PC-3 (cell line): Measurements from ENCODE around the genes CALML5 and CALML3.

DNA sequence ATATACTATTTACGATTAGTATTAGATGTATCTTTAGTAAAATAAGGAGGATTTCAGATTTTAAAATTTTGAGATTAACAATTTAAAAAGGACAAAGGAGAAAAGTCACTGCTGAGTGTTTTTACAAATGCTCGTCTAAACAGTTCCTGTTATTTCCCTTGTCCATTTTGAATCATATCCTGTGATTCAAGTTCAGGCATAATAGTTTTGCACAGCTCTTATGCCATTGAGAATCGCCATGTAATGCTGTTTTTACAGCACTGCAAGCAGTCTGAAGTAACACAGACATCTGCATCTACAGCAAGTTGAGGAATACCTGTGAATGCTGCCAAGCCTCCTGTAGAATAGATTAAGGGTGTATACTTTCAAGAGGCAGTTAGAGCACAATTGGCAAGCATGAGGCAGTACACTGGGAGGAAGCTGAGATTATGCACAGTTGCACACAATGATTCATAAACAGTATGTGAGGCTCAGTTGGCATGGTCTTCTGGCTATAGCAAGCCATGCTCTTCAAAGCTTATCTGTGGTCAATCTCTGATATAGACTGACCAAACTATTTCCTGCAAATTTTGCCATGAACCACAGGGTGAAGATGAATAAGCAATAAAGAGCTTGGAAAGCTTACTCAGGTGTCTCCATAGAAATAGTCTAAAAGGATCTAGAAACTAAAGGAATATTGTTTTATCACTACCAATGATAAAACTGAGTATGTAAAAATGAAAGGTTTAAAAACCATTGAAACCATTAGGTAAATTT is 121.9 kb upstream of the AKR1E2 start:
- RAMPAGE, long total RNA: no peak

- RAMPAGE, long total RNA: no peak
Measured at GRCh38 chr10:4982544-4983241, 19.5 kb downstream of the AKR1C1 start.

GRCh38 chr10:5095870-5096093 is 1.6 kb downstream of the AKR1C3 start:
- RAMPAGE, long total RNA: no peak

GRCh38 chr10:5195556-5196363 is 877 bp upstream of the AKR1C4 start:
- RAMPAGE, long total RNA: no peak

DNA sequence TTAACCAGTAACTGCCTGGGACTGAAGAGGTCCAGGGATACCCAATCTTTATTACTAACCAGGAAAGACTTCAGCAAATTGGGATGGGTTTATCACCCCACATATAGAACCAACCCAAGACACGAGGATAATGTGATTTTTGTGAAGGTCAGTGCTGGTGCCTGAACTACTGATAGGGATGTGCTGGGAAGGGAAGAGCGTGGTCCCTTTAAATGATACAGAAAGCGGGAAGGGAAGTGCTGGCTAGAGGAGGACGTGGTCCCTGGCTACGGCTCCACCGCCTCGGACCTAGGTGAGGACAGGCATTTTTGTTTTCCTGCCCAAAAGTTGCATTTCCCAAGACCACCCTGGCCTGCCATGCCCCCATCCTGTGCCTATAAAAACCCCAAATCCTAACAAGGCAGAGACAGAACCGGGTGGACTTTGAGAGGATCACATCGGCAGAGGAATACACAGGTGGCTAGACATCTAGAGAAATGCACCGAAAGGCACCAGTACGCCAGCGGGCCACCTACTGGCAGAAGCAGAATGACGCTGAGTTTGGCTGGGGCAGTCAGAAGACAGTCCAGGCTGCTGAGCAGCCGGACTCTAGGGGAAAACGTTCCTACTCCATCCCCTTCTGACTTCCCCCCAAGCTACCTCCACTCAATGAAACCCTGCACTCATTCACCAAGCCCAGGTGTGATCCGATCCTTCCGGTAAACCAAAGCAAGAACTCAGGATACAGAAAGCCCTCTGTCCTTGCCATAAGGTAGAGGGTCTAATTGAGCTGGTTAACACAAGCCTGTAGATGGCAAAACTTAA is 2.7 kb downstream of the AKR1C4 start:
- RAMPAGE, long total RNA: no peak

DNA sequence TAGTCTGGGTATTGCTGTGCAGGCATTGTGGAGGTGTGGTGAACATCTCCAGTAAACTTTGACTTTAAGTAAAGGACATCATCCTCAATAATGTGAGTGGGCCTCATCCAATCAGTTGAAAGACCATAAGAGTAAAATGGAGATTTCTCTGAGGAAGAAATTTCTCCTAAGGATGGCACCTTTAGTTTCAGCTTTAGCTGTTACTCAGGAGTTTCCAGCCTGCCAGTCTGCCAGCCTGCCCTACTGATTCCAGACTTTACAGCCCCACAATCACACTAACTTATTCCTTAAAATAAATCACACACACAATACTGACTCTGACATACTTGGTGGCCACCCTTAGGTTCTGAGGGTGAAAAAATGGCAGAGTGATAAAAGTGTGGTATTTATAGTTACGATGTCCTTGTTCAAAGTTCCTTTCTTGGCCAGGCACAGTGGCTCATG is 2.5 kb upstream of the TUBAL3 start:
- RAMPAGE, long total RNA: no peak

- RAMPAGE, long total RNA: no peak
Measured at GRCh38 chr10:5452120-5452661, 39.8 kb downstream of the NET1 start.

GRCh38 chr10:5493182-5494317 is 5.8 kb downstream of the CALML5 start:
- RAMPAGE, long total RNA: no peak

- RAMPAGE, long total RNA: no peak
Measured at GRCh38 chr10:5498215-5498666, 1.1 kb downstream of the CALML5 start.

- RAMPAGE, long total RNA: no peak
Measured at GRCh38 chr10:5498667-5499826, at the start of gene CALML5. Gene CALML5, minus strand, starts transcription at chr10:5499570.

- RAMPAGE, long total RNA: no peak
Measured at GRCh38 chr10:5524479-5525278, at the start of gene CALML3. Gene CALML3, plus strand, starts transcription at chr10:5524961.

GRCh38 chr10:5529597-5530121 is 4.9 kb downstream of the CALML3 start:
- RAMPAGE, long total RNA: no peak

- RAMPAGE, long total RNA: no peak
Measured at GRCh38 chr10:5549575-5550116, 24.9 kb downstream of the CALML3 start.

GRCh38 chr10:5563891-5564495 is 39.2 kb downstream of the CALML3 start:
- RAMPAGE, long total RNA: no peak

GRCh38 chr10:5624348-5625137 is 41.9 kb downstream of the ASB13 start:
- RAMPAGE, long total RNA: no peak

GRCh38 chr10:5650971-5651517 is 15.4 kb downstream of the ASB13 start:
- RAMPAGE, long total RNA: no peak

- RAMPAGE, long total RNA: no peak
Measured at GRCh38 chr10:5659780-5660662, 6.4 kb downstream of the ASB13 start.

DNA sequence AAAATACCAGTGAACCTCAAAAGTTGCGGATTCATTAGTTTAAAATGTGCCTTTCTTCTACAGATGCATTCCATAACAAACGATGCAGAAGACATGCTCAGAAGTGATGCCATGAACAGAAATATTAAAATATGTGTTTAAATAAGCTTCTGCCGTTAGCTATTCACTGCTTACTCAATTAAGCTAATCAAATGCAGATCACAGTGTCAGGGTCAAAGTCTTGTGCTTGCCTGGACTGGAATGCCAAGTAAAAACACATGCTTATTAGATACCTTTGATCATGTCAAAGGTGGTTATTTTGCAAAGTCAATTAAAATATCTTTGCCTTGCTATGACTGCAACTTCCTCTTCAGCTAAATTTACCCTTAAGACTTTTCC is 1.0 kb downstream of the ASB13 start:
- RAMPAGE, long total RNA: no peak

- RAMPAGE, long total RNA: no peak
Measured at GRCh38 chr10:5756352-5756913, 56.8 kb downstream of the GDI2 start.

- RAMPAGE, long total RNA: no peak
Measured at GRCh38 chr10:5888603-5889583, 800 bp downstream of the ANKRD16 start.